Right ventricle myocardium (tissue), 1 donor: ENCODE data around the genes CYP2F1 and ARHGEF1.

DNA sequence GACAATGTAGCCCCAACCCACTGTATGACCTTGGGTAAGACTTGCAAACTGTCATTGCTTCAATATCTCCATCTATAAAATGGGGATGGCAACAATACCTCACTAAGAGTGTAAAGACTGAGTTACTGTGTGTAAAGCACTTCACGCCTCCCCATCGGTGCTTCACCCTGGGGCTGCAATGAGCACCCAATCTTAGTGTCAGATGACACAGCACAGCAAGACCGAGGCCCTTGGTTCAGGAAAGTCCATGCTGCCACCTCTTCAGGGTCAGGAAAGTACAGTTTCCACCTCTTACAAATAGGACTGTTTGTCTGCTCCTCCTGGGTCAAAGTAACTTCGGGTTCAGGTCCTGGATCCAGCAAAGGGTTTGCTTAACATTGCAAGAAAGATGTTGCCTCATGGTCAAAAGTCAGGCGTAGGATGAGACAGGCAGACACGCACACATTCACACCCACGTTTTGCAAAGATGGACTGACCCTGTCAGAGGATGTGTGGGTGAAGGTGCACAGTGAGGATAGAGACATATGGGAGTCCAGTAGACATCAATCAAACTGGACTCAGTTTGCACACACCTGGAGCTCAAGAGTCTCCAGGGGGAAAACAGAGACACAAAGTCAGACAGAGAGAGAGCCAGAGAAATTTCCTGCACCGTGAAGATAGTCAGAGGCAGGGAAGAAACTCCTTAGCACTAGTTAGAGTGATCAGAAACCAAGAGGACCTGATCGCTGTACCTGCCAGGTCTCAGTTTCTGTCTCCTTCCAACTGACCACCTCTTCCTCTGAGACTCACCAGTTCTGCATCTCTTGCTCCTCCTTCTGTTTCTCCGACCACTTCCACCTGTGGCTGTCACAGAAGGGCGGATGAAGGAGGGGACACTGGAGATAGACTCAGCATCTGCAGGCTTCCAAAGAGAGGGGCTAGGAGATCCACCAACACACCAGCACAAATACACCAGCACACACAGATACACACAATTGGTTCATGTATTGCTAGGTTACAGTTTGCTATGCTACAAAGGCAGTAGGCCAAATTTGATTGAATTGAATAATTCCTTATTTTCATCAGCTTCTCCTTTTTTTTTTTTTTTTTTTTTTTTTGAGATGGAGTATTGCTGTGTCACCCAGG, 1.4 kb upstream of the CYP2B6 start:
- PRO-cap, 2 experiments = no peak in any of the 2 experiments

GRCh38 chr19:41015096-41015835, 24.2 kb downstream of the CYP2B6 start:
- PRO-cap, 2 experiments = no peak in any of the 2 experiments

DNA sequence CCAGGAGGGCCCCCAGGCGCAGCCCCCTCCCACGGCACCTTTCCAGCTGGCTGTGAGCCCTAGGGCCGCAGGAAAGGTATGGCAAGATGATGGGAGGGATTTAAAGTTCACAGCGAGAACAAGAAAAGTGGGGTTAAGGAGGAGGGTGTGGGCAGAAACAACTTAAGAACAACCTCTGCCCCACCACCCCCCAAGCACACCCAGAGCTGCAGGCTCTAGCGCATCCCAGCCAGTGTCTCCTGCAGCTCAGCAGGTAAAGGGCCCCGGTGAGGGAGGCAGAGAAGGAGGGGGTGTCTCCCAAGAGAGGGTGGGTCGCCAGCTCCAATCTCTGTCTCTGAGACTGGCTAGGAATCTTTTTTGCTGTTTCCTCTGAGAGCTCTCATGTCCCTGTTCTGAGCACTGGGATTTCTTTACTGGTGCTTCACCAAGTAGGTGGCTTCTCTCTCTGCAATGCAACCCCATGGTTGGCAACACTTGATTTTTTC, at the start of gene CYP2F1:
CYP2F1 (plus strand) TSS at position 193 of the 485 bp plus-strand sequence.
- PRO-cap, 2 experiments = no peak in any of the 2 experiments

DNA sequence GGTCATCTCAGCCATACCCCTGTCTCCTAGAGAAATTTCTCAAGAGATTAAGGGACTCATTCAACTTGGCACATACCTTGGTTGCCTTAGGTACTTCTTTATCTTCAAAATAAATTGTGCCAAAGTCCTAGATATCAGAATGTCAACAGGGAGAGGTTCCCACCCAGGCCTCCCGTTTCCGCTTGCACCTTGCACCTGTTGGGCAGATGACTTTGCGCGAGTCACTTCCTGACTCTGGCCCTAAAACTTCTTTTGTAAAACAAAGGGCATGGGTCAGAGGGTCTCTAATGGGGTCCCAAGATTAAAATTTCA, 25.9 kb upstream of the CYP2S1 start:
- PRO-cap, 2 experiments = no peak in any of the 2 experiments

- PRO-cap, 2 experiments = peak in 2 of 2 experiments; most common plus-strand start chr19:41265081 (in 1); most common minus-strand start chr19:41264939 (in 2)
These were observed 765 bp downstream of the HNRNPUL1 start for GRCh38 chr19:41264650-41265624.

GRCh38 chr19:41295034-41295655, 14.8 kb upstream of the CCDC97 start:
- PRO-cap, 2 experiments = peak in 1 of 2 experiments; most common plus-strand start chr19:41295424 (in 1)

GRCh38 chr19:41305427-41306022, 4.4 kb upstream of the CCDC97 start:
- PRO-cap, 2 experiments = no peak in any of the 2 experiments

- PRO-cap, 2 experiments = no peak in any of the 2 experiments
These were observed 3.2 kb downstream of the CCDC97 start for GRCh38 chr19:41312954-41313878.

DNA sequence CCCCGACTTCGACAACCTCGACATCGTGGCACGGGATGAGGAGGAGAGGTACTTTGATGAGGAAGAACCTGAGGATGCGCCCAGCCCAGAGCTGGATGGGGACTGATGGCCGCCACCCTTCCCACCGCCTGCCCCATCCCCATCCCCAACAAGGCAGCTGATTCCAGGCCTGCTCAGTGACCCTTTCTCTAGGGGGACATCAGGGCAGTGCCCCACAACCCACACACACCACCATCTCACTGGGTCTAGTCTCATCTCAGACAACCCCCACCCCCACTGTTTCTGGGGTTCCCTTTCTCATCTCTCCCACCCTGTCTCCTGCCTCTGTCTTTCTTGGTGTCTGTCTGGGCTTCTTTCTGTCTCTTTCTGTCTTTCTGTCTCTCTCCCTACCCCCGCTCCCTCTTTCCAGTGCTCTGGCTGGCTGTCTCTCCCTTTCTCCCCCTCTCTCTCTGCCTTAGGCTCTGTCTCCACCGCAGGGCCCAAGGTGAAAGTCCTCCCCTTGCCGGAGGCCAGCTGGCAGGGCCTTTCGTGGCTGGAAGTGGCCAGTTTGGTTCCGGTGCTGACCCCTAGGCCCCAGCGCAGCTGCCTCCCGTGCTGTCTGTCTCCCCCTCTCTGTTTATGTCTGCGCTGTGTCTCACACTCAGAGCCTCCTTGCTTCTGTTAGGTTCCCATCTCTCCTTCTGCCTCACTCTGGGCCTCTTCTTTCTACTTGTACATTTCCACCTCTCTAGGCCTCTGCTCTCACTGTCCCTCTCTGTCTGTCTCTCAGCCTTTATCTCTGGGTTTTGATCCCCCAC, 12.8 kb downstream of the CCDC97 start:
- PRO-cap, 2 experiments = no peak in any of the 2 experiments

- PRO-cap, 2 experiments = no peak in any of the 2 experiments
These were observed 1.6 kb downstream of the B9D2 start for GRCh38 chr19:41362313-41362790.

DNA sequence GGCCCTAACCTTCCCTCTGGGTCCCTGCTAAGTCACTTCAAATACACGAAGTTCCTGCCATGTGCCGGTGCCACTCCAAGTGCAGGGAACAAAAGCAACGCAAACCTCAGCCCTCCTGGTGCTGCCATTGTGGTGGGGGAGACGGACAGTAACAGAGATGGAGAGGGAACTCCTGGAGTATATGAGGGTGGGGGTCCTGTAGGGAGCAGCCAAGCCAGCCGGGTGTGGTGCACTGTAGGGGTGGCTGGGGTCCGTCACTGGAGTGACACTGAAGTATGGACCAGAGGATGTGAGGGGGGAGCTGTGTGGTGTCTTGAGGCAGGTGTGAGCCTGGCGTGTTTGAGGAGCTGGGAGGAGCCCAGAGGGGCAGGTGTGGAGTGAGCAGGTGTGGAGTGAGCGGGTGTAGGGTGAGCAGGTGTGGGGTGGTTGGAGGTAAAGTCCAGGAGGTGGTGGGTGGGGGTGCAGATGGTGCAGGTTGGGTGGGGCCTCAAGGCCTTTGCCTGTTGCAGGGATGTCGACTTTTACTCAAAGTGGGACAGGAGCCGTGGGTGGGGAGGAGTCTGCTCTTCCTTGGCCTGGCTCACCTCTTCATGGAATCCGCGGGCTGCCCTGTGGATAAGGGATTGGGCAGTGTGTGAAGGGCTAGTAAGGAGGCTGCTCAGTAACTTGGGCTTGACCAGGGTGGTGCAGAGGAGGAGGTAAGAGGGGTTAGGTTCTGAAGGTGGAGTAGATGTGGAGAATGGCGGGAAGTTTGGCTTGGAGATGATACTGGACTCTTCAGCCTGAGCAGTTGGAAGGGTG, 5.8 kb downstream of the B3GNT8 start:
- PRO-cap, 2 experiments = no peak in any of the 2 experiments

- PRO-cap, 2 experiments = no peak in any of the 2 experiments
These were observed 24.6 kb downstream of the ERICH4 start for GRCh38 chr19:41467517-41468054.

- PRO-cap, 2 experiments = peak in 2 of 2 experiments; most common plus-strand start chr19:41531743 (in 1); most common minus-strand start chr19:41531565 (in 2)
These were observed 44.4 kb upstream of the CEACAM21 start for GRCh38 chr19:41531417-41532190.

DNA sequence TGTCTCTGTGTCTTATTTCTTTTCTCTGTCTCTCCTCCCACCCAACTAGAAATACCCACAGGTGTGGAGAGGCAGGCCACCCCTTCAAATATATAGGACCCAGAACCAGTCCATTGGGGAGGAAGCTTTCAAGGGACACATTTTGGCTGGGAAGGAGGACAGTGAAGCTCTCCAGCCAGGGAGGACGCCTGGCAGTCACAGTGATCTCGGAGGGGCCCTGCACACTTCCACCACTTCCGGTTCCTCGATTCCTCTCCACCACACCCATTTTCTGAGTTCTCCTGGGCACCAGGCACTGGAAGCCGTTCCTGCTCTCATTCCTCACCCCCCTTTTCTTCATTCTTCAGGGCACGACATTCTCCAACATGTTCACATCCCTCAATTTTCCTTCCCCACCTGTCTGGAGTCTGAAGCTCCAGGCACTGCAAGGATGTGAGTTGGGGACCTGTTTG, 30.4 kb upstream of the CEACAM21 start:
- PRO-cap, 2 experiments = no peak in any of the 2 experiments

GRCh38 chr19:41670541-41671186, 17.4 kb downstream of the CEACAM7 start:
- PRO-cap, 2 experiments = no peak in any of the 2 experiments

DNA sequence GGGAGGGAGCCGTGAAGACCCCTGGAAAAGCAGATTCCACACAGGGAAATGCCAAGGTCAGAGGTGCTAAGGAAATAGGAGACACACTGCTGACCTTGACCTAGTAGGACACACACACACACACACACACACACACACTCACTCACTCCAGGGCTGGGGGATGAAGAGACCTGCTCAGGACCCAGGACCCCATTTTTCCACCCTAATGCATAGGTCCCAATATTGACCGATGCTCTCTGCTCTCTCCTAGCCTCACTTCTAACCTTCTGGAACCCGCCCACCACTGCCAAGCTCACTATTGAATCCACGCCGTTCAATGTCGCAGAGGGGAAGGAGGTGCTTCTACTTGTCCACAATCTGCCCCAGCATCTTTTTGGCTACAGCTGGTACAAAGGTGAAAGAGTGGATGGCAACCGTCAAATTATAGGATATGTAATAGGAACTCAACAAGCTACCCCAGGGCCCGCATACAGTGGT, 1.0 kb downstream of the CEACAM5 start:
- PRO-cap, 2 experiments = no peak in any of the 2 experiments

GRCh38 chr19:41776710-41777151, 19.7 kb upstream of the CEACAM3 start:
- PRO-cap, 2 experiments = no peak in any of the 2 experiments

DNA sequence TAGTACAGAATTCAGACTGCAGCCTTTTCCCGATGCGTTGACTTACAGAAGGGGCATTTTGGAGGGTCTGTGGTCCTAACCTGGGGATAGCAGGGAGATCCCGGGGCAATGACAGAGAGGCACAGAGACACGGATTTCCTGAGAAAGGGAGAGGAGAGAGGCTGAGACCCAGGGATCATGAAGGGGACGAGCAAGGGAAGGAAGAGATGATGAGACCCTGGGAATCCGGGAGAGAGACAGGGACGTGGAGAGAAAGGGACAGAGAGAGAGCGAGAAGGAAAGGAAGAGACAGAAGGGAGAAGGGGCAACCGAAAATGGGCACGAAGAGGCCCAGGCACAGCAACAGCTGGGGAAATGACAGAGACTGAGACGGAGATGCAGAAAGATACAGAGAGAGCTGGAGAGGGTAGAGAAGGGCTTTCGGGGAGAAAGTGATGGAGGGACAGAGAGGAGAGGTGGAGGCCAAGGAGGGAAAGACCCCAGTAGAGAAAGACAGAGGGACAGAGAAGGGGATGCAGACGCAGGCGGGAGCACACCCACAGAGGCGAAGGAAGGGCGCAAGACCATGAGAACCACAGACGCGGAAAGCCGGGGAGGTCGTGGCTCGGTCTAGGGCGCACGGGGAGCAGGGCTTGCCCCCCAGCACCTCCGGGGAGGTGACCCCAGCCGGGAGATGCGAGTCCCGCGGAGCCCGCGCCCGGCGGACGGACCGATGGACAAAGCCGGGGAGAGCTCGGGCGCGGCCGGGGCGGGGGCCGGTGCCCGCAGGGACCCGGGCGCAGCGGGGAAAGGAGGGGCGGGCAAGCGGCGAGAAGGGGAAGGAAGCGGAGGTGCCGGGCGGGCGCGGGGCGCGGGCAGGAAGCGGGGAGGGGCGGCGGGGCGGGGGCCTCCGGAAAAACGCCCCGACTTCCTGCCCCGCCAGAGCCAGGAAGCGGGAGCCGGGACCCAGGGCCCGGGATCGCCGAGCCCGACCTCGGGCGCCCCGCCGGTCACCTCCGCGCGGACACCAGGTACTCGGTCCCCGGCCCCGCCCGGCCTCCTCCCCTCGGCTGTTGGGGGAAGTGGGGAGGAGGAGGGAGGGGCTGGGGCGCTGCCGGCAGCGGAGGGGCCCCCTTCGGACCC, at the start of gene ARHGEF1:
ARHGEF1 (plus strand) TSS at position 905 of the 1,122 bp plus-strand sequence.
- PRO-cap, 2 experiments = peak in 2 of 2 experiments; most common plus-strand start position 921 of the sequence (in 2); most common minus-strand start position 714 of the sequence (in 1)

GRCh38 chr19:41935837-41936225, 7.6 kb upstream of the ERFL start:
- PRO-cap, 2 experiments = no peak in any of the 2 experiments

DNA sequence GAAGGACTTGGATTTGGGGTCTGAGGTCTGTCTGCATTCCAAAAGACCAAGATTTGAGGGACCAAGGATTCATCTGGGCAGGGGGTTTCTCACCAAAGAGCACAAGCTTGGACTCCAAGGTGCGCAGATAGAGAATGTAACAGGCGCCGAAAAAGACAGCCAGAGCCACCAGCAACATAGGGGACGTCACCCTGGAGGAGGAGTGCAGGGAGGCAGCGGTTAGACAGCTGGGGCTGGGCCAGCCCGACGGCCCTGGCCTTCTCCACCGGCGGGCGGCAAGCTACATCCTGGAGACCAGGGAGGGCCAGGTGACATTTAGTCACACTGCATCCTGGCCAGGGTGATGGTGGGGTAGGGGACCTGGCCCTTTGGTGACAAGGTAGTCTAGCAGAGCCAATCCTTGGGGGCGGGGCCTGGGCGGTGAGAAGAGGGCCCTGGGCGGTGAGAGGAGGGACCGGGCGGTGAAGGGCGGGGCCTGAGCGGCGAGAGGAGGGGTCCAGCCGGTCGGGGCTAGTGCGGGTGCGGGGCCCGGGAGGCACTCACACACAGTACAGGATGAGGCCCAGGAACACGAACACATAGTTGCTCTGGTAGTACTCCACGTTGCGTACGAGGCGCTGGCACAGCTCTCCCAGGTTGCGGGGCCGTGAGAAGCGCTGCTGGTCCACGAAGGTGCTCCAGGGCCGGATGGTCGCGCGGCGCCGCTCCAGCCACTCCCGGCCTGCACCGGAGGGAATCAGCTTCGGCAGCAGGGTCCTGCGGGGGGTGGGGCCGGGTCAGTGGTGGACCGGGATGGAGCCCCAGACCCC, 724 bp downstream of the RABAC1 start:
- PRO-cap, 2 experiments = peak in 2 of 2 experiments; most common plus-strand start position 513 of the sequence (in 2)